Mucosa of descending colon (tissue), 1 donor: Measurements from ENCODE around the genes RAB19 and WEE2.

DNA sequence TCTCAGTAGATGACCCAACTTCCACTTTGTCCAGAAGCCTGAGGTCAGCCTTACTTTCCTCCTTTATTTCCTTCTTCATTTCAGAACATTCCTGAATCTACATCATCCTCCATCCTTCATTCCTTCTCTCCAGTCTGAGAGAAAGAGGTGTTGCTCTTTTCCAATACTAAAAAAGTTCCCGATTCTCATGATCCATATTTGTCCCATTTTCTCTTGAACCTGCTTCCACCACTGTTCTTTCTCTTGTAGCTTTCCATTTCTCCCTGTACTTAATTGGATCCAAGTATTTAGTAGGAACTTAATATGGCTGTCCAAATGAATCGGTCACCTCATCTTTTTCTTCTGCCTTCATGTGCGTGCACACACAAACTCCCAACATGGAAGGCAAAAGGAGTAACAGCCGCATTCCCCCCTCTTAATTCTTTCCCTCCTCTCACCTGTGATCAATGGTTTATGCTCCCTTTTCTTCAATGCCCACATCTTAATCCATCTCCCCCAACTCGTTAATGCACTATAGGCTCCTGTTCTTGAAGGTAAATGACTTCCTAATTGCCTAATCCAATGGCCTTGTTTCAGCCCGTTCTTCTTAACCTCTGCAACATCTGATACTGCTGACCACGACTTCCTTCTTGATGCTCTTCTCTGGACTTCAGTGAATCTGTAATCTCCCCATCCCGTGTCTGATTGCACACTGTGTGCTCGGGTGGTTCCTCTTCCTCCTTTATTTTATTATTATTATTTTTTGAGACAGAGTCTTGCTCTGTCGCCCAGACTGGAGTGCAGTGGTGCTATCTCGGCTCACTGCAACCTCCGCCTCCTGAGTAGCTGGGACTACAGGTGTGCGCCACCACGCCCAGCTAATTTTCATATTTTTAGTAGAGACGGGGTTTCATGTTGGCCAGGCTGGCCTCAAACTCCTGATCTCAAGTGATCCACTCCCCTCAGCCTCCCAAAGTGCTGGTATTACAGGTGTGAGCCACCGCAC, 59.1 kb downstream of the HIPK2 start:
- PRO-cap = no peak

DNA sequence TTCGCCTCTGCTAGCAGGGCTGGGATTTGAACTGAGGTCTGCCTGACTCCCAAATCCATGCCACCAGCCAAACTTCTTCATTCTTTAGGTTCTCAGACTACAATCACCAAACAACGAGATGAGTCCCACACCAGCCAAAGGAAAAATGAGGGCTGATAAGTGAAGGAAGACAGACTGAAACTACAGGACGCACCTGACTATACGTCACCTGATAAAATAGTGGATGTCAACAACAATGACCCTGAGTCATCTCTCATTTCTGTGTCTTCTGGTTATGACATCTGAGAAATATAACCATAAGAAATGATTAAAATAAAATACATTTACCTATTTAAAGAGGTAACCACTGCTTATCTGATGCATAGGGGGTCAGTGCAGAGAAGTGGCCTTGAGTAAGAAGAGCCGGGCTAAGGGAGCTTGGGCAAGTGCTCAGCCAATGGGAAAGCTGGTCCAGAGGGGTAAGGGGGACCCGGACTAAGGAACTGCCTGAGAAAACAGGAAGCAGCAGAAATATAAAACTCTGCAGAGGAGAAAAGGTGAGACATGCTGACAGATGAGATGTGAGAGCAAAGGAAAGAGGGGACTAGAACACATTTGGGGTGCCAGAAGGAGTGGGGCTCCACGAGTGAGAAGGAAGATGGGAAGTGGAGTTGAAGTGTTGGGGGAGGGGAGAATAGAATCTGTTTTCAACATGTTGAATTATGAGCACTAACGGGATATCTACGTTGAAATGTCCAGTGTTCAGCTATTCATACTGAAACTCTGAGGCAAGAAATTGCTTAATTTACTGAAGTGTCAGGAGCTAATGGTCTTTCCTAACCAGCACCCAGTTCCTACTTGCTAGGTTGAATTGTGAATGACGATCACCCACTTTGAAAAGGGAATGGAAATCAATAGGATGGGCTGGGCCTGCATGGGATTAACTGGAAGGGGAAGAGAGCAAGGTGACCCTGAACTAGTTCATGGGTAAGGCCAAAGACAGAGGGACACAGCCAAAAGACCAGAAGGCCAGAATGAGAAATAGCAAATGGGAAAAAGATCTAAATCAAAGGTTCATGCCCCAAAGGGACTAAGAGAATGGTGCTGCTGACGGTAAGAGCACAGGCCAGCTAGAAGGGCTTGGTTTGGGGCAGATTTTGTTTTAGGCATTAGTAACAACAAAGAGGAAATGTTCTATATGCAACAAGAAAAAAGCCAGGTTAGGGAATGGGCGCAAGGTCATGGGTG, 51.6 kb downstream of the HIPK2 start:
- PRO-cap = unidirectional peak, minus-strand start at position 147 of the sequence

DNA sequence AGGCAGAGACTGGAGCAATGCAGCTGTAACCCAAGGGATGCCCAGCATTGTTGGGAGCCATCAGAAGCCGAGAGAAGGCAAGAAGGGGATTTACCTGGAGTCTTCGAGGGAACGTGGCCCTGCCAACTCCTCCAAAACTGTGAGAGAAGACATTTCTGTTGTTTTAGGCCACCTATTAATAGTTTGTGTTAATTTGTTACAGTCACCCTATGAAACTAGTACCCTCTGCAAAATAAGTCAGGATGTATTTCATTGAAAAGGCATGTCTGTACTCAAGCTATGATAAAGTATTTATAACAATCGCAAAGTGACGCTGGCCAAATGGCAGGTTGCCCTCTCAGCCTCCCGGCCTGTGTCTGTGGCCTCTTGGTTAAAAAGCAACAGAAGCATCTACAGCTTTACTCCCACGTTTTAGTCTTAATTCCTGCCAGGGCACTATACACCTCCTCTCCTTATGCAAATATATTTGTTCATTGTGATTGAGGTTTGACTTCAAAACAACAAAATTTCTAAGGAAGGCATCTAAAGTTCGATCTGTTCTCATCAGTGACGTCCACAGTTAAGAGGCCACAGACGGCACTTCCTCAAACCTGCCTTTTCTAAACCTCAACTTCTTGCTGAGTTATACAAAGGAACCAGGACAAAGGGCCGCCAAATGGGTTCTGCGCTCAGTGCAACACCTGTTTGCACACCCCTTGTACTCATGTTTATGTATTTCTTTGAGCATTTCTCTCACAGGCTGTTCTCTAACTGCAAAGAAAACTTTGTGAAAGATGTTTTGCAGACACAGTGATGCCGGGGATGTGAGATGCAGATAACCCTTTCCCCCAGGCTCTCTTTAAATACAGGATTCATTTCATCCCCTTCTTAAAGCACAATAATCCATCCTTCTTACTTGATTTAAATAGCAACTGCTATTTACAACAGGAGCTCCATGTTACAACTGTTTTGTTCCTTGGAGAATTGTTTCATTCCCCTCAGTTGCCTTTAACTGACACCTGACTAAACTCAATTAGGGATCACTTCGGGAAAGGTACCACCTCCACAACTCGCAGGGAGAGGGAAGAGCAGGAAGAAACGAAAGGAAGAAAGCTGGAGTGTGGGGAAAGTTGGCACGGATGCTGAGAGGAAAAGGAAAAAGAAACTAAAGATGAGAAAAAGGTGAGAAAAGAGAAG, 46.5 kb downstream of the HIPK2 start:
- PRO-cap = bidirectional peak, plus-strand start at position 654 of the sequence, minus-strand start at position 413 of the sequence; unidirectional peak, plus-strand start at position 789 of the sequence

DNA sequence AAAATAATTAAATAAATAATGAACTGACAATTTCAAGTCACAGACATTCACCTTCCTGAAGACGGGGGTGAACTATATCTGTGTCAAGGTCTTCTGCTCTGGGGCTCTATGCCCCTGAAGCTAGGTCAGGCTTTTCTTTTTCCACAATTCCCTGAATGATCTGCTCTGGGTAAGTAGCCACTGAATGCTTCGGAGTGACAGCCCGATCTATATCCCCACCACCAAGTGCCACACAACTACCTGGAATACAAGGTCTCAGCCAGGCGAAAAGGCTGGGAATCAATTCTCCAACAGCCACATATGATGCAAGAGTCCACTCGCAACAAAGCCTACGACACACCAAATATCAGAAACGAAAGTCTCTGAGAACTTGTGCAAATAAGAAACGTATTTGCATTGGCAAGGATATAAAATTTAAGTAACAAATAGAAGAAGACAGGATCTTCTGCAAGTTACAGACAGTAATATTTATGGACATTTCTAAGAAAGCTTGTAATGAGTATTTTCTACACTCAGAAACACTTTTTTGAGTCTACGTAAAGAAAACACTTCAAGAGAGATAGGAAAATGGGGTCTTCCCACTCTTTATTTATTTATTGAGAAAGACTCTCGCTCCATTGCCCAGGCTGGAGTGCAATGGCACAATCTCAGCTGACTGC, 5.7 kb downstream of the HIPK2 start:
- PRO-cap = no peak

- PRO-cap = bidirectional peak, plus-strand start at chr7:139776816, minus-strand start at chr7:139776815
These were observed 925 bp downstream of the HIPK2 start for GRCh38 chr7:139776734-139777412.

GRCh38 chr7:139791166-139792001, 13.6 kb upstream of the HIPK2 start:
- PRO-cap = no peak

GRCh38 chr7:140013795-140014242, 48.9 kb downstream of the PARP12 start:
- PRO-cap = no peak

DNA sequence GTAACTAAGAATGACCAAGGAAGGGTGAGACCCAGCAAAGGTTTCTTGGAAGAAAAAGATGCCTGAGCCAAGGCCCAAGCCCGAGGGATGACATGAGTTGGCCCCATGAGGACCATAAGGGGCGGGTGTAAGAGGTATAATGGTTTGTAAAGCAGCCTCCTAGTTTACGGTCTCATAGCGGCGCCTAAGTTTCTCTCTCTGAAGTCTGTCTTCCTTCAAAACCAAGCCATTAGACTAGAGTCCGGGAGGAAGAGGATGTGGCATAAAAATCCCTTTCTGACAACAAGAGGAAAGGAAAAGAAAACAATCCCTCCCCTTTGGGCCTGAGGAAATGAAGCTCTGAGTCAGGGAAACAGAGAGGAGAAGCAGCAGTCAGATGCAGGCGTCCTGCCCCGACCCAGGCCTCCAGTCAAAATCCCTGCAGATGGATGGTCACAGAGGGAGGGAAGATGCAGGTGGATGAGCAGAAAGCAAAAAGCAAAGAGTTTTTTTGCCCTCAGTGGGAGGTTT, 23.7 kb downstream of the PARP12 start:
- PRO-cap = no peak

DNA sequence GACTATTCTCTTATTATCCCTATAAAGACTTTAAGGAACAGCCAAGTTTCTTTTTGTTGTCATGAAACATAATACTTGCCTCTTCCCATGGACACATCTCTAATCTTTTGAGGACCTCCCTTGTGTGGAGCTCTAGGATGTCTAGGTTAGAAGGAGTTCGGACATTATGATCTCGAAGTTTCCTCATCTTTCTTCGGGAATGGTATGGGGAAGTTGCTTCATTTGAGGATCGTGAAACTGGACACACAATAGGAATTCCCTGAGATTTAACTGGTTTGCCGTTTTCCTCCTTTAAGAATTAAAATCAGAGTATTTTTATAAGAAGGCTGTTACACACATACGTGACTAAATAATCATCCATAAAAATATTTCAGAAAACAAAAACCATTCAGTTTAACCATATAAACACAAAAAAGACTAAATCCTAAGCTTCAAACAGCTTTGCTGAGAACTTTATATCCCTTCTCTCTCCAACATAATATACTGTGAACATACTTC, 39.2 kb upstream of the PARP12 start:
- PRO-cap = no peak

- PRO-cap = bidirectional peak, plus-strand start at chr7:140229313, minus-strand start at chr7:140229186
These were observed 52.2 kb upstream of the KDM7A start for GRCh38 chr7:140229006-140229457.

DNA sequence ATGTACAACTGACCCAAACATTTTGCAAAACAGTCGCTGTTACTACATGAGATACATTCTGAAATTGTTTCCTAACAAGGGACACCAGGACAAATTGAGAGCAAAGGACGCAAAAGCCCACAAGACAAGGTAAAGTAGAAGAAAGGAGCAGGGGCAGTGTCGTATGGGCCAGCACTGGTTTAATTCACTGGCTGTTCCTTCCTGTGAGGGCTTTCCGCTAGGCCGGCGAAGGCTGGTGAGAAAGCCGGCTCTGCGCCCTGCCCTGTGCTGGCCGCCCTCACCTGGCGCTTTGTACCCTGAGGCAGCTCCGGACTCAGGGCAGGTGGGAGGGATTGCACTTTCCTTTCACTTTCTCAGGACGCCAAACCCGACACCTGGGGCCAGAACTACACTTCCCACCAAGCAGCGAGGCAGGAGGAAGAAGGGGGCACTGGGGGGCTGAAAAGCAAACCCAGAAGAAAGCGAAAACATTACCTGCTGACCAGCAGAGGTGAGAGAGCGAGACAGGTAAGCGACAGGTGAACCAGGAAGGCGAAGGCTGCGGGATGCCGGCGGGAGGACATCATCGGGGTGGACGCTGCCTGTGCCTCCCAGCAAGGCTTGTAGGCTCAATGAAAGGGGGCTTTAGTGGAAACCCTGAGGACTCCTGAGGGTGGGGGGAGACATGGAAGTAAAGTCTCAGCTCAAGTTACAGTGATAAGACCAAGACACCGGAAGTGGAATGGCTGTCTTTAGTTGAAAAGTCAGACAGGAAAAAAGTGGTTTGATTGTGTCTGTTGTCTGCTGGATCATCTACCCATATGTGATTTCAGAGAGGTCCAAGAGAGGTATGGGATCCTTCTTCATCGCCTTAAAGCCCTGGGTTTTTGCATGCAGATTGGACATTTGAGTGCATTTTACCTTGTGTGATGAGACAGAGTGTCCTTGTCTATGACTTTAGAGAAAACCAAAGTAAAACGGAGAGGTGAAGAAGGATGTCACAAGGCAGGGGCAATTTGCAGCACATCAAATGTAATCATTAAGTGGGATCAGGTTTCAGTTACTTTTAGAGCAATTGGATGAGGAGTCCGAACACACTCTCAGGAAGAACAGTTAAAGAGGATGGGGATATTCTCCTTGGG, at the start of gene RAB19:
RAB19 (plus strand) TSS at position 348 of the 1,121 bp plus-strand sequence.
- PRO-cap = bidirectional peak, plus-strand start at position 364 of the sequence, minus-strand start at position 264 of the sequence

- PRO-cap = unidirectional peak, minus-strand start at chr7:140444041; bidirectional peak, plus-strand start at chr7:140444149, minus-strand start at chr7:140444041
These were observed 35.5 kb downstream of the MKRN1 start for GRCh38 chr7:140443809-140444294.

DNA sequence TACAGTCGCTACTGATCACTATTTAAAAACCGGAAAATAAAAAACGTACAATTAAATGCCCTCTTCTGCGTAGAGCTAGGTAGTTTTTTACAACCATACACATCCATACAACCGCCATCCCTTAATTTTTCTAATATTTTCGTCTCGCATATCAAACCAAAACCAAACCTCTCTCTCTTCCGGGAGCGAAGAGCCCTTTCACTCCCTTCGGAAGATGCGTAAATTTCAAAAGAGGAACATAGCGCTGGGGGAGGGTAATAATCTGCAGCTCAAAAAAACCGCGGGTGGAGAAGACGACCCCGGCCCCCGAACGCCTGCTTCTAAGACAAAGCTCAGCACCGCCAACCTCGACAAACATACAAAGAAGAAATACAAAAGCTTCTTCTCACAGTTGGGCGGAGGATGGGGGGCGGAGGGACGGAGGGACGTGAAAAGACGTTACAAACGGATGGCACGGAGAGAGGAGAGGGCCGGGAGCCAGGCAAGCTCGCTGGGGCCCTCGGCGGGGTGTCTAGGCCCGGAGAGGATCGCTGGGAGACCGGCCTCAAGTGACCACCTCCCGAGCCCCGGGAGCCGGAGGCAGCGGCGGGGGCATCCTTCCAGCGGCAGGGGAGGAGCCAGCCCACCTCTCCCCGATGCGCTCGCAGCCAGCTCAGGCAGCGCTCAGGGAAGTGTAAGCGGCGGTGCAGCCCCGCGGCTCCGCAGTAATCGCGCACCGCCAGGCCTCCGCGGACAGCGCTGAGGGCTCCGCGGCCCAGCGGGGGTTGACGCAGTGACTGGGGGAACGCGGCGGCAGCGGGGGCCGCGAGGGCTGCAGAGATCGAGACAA, 880 bp downstream of the MKRN1 start:
- PRO-cap = bidirectional peak, plus-strand start at position 239 of the sequence, minus-strand start at position 135 of the sequence; bidirectional peak, plus-strand start at position 655 of the sequence, minus-strand start at position 510 of the sequence

GRCh38 chr7:140573685-140574112, 66.9 kb downstream of the DENND2A start:
- PRO-cap = no peak

DNA sequence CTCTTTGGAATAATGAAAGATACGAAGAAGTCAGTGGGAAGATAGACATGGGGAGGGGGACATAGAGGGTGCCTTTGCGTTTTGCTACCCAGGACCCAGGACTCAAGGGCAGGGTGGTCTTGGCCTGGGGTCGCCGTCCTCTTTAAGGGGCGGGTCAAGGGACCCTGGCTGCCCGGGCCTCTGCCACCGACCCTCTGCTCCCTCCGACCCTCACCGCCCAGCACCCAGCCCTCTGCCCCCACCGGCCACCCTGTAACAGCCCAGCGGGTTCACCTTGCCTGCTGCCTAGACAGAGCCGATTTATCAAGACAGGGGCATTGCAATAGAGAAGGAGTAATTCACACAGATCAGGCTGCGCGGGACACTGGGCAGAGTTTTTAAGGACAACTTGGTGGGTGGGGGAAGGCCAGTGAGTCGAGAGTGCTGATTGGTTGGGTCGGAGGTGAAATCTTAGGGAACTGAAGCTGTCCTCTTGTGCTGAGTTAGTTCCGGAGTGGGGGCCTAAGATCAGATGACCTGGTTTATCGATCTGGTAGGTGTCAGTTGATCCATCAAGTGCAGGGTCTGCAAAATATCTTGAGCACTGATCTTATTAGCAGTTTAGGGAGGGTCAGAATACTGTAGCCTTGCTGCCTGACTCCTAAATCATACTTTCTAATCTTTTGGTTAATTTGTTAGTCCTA, 750 bp upstream of the ADCK2 start:
- PRO-cap = no peak

DNA sequence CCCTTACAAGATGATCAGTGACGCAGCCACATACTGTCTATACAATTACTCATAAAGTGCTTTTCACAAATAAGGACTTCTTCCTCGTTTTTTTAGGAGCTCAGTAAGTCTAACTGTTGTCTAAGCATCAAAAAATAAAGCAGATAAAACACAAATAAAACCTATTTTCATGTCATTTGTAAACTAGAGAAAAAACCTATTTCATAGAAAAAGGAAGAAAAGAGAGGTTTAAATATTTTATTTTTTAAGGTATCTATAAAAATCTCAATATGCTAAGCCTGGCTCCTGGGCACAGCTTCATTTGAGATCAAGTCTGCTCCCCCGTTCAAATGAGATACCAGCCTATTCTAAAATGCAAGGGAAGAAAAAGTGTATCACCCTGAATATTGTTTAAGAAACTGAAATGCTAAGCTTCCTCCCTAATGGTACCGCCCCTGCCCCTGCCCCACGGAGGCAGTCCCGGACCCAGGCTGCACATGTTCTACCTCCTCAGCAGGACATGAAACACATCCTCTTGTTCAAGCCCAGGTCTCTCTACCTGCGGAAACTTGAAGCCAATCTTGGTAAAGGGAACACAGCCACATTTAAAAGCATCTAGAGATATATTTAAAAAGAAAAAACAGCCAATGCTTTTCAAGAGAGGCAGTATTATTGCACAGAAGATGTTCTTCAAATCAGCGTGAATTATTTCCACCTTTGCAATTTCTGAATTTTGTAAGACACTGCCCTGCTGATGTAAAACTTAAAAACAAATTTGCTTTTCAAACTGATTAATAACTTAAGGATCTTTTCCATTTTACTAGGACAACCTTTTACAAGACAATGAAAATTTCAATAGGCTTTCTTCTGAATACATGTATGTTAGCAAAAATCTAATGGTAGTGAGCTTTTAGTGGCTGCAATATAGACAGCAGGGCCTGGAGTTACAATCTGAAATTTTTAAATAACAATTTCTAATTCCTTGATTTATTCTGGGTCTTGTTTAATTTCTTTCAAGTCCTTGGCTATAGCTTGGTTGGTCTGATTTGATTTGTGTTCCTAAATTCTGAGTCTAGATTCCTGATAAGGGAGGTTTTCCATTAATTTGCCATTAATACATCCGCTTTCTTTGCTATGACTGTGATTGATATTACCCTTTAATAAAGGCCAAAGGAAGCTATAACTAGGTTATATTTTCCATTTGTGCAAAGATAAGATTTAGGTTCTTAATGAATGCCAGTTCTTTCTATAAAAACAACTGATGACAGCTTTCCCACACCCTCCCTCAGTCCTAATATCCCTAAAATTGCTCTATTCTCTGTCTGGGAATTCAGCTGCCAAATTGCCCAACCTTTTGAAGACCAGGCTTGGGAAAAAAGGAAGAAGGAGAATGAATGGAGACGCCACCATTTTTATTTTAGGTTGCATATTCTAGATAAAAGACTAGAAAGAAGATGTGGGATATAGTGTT, 27.8 kb downstream of the NDUFB2 start:
- PRO-cap = no peak

DNA sequence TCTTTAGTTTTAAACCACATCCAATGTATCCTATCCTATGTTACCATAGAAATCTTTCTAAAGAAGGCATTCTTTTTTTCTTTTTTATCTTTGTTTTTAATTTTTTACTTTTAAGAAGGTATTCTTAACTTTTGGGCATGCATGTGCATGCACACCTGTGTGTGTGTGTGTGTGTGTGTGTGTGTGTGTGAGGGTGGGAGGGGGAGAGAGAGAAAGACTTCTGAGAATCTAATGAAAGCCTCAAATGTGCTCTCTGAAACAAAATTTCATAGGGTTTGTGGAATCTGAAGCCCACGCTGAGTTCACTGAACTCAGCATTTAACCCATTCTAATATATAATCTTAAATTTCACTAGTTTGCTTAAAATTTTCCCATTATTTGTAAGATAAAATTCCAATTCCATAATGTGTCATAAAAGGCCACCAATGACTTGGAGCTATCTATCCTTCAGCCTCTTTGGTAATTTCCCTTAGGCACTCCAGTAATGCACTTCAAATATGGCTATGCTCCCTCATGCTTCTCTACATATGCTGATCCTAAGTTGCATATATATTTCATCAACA, 112.6 kb downstream of the BRAF start:
- PRO-cap = no peak

DNA sequence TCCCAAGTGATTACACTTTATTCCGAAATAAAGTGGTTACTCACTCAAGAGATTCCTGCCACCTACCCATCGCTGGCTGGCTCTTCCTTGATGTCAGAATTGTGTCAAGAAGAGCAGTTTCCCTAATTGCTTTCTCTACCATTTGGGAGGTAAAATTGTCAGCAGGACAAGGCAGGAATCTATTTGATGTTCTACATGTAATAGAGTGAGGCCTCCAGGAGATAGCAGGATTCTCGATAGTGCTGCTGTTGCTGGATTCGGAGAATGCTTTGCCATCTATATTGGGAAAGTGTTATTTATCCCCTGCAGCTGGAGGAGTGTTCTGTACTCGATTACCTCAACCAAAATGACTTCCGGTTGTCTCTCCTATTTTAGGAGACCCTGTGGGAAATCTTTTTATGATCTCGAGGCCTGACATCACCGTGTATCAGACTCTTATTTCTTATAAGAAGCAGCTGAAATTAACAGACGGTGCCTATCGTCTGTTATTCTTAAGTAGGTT, 217.1 kb downstream of the TMEM178B start:
- PRO-cap = no peak

DNA sequence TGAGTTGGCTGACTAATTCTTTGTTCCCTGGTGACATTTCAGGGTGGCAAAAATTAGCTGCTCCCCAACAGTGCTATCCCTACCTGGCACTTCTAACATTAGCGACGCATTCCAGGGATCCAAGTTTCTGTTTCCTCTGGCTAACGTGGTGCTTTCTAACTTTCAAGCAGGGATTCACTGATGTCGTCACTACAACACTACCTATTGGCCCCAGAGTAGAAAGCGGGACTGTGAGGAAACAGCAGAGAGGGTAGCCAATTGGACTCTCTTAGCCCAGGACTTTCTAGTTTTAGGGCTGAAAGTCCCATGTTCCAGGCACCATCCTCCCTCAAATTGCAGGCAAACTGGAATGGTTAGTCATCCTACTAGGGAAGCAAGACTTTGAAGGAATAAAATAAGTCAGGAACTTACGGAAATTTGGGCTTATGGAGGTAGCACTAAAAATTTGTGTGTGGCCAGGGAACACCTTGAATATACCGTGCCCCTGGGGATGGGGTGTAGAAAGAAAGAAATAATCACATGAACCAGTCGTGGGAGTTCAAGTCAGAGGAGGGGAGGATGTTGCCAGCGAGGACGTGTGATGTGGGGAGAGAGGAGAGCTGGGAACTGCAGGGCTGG, 89.2 kb upstream of the AGK start:
- PRO-cap = no peak

- PRO-cap = no peak
These were observed at the start of gene WEE2 for GRCh38 chr7:141707903-141708421. Gene WEE2 (plus strand): TSS chr7:141708353.